Frontal cortex (tissue), 2 donors: ENCODE measurements around a stretch of chr9.

DNA sequence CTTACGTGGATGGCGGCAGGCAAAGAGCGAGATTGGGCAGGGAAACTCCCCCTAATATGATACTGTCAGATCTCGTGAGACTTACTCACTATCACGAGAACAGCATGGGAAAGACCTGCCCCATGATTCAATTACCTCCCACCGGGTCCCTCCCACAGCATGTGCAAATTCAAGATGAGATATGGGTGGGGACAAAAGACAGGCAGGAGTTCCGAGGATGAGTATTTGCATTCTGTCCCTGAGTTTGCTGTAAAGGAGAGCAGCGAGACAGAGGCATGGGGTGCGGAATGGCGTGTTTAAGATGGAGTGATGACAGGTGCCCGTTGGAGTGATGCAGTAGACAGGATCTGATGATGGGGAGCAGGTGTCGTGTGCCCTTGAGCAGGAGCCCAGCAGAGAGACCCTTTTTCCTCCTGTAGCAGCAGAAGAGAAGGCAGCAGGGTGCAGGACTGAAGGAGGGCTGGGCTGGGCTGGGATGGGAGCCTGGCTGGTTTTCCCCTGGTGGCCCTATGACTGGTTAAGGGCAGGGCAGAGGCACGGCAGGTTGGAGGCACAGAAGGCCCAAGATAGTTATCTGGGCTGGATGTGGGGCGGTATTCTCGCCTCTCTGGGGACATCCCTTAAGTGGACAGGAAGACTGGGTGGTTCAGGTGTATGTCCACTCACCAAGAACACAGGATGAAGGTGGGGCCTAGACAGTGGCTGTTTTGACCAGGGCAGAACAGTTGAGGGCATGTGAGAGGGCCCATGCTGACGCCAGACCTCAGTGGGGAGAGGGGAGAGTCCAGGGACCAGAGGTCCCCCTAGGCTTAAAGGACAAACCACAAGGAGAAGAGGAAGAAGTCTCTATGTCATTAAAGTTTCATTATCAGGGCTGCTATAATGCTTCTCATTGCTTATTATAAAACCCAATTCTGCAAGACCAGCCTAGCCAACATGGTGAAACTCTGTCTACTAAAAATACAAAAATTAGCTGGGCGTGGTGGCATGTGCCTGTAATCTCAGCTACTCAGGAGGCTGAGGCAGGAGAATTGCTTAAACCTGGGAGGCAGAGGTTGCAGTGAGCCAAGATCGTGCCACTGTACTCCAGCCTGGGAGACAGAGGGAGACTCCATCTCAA, 4.4 kb upstream of the CAMSAP1 start:
- RAMPAGE, long total RNA, result no peak

DNA sequence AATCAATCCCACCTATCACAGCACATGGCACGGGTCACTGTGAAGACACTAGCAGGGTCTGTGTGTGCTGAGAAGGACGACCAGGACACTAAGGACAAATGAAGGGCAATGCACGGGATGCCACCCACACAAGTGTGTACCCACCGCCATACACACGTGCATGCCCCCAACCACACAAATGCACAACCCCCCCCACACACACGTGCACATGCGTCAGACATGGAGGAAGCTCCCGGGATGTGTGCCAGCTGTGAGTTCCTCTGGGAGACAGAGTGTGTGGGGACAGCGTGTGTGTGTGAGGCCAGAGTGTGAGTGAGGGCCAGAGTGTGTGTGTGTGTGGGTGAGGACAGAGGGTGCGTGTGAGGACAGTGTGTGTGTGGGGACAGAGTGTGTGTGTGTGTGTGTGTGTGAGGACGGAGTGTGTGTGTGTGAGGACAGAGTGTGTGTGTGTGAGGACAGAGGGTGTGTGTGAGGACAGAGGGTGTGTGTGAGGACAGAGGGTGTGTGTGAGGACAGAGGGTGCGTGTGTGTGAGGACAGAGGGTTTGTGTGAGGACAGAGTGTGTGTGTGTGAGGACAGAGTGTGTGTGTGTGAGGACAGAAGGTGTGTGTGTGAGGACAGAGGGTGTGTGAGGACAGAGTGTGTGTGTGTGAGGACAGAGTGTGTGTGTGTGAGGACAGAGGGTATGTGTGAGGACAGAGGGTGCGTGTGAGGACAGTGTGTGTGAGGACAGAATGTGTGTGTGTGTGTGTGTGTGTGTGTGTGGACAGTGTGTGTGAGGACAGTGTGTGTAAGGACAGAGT, 62.8 kb upstream of the UBAC1 start:
- RAMPAGE, long total RNA, result no peak

DNA sequence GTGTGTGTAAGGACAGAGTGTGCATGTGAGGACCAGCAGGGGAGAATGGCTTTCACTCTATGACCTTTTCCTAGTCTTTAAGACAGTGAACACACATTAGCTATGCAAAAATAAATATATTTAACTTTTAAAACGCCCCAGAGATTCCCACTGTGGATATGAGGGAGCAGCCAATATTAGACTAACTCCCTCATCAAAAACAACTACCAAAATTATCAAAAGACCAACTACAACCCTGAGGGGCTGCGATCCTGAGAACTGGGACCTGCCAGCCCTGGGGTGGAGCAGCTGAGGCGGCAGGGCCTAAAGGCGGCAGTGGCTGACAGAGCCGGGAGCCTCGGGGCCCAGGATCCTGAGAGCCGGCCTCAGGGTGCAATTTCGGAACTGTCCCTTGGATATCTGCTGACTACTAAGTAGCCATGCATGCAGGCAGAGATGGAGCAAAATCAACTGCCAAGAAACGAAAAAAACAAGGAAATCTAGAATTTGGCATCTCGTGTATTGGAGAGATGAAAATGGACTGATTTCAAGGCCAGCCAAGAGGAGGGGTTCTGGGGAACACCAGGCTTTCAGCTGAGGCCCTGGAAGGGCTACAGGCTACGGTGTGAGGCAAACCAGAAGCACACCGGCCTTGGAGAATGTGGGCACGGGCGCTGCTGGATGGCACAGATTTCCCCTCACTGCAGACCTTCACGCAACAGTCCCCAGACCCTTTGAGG, 63.6 kb upstream of the UBAC1 start:
- RAMPAGE, long total RNA, result no peak

DNA sequence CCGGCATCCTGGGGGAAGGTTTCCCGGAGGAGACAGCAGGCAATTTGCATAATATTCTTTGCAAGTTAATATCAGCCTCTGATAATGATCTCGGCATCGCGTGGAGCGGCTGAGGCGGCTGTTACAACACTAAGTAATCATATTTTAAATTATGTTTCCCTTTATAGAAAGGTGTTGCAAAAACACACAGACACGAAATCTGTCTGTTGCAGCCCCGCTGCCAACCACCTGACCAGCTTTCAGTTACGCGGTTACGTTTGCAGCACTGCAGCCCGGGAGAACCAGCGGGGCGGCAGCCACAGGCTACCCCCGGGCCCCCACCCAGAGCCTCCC, 6.3 kb downstream of the NACC2 start:
- RAMPAGE, long total RNA, result no peak

- RAMPAGE, long total RNA, result no peak
These were observed 3.0 kb downstream of the TMEM250 start for GRCh38 chr9:136115732-136116037.

GRCh38 chr9:136118036-136118743, 485 bp downstream of the TMEM250 start:
- RAMPAGE, long total RNA, result no peak

GRCh38 chr9:136245903-136246431, 355 bp upstream of the QSOX2 start:
- RAMPAGE, long total RNA, result no peak

GRCh38 chr9:136316983-136317539, 10.3 kb upstream of the GPSM1 start:
- RAMPAGE, long total RNA, result no peak

DNA sequence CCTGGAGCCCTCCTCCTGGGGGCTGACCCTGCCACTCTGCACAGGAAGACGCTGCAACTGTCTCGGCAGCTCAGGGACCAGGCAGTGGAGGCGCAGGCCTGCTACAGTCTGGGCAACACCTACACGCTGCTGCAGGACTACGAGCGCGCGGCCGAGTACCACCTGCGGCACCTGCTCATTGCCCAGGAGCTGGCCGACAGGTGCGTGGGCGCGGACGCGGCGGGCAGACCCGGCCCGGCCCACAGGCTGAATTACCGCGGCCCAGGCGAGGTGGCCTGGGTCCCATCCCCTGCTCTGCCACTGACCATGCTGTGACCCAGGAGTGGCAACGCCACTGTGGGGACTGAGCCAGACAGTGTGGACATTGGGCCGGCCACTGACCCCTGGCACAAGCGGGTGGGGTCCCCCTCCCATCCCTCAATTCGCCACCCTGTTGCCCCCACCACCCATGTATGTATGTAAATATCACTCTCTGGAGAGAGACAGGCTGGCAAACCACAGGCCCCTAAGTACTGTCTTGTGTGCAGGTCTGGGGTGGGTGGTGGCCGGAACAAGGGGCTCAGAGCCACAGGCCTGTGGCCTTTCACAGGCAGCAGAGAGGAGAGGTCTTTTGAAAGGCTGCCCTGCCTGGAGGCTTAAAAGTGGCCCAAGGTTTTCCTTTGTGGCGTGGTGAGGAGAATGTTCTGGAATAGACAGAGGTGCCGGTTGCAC, 11.3 kb downstream of the GPSM1 start:
- RAMPAGE, long total RNA, result no peak

DNA sequence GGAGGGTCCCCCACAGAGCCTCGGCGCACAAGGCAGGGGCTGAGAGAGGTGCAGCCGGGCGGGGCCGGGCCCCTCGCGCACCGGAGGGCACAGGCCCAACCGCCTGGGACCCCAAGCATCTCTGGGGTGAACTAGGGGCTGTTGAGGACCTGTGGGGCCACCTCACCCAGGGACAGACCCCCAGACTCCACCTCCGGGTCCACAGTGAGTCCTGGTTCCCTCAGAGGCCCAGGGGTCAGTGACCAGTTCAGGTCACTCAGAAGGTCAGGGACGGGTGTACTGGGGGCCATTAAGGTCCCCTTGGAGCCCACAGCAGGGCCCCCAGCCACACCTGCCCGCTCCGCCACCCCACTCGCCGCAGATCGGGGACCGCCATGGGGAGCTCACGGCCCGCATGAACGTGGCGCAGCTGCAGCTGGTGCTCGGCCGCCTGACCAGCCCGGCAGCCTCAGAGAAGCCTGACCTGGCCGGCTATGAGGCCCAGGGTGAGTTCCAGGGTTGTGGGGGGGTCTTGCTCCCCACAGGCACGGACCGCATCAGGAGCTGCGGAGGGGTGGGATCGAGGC, 13.3 kb downstream of the GPSM1 start:
- RAMPAGE, long total RNA, result no peak

DNA sequence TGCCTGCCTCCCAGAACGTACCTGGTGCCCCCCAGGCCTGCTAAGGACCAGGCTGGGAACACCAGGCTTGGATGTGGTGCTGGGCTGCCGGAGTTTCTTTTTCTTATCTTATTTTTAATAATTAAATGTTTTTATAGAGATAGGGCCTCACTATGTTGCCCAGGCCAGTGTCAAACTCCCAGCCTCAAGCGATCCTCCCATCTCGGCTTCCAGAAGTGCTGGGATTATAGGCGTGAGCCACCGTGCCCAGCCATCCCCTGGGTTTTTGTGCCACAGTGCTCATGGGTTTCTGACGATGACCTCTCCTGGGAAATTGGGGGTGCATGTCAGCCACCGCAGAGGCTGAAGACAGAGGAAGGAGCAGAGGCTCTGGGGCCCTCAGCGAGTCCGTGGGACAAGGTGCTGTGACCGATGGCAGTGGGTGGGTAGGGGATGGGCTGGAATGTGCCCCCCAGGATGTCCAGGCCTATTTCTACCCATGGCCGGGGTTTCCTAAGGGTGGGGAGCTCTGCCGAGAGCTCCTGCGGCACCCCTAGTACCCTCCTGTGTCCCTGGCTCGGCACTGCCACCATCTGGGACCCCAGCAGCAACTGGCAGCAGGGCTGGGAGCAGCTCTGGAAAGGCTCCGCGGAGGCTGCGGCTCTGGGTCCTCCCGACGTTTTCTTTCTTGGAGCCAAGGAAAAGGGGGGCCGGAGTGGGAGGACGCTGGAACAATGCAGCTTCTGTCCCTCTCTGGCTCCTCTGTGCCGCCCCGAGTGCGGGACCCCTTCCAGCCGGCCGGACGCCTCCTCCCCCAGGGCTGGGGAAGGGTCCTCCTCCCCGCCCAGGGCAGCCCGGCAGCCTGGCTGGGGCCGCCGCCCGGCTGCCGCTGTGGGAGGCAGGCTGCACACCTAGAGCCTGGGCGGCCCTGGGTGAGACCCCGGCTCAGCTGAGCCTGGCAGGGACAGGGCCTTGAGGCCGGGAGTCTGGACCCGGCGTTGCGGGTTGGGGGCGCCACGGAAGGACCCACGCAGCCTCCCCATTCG, 14.7 kb downstream of the GPSM1 start:
- RAMPAGE, long total RNA, result no peak

DNA sequence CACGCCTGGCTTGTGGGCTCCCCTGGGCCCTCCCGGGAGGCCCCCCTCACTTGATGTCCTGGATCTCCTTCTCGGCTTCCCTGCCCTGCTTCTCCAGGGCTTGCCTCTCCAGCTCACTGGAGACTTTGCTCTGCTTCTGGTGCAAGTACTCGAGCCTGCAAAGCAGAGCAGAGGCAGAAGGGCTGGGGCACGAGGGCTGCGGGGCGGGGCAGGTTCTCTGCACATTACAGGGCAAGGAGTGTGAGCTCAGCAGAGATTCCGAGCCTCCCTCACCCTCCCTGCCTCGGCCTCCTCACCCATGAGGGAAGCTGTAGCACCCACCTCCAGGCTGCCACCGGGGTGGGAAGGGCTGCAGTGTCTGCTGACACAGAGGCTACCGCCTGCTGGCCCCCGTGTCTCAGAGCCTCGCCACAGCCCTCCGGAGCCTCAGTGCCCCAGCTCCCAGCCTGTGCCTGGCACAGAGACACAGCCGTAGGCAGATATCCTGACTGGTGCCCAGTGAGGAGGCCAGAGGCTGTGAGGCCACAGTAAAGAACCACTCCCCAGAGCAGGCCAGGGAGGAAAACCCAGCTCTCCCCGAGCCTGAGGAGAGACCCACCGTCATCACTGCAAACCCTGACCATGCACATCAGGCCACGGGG, 7.2 kb downstream of the SNAPC4 start:
- RAMPAGE, long total RNA, result no peak

DNA sequence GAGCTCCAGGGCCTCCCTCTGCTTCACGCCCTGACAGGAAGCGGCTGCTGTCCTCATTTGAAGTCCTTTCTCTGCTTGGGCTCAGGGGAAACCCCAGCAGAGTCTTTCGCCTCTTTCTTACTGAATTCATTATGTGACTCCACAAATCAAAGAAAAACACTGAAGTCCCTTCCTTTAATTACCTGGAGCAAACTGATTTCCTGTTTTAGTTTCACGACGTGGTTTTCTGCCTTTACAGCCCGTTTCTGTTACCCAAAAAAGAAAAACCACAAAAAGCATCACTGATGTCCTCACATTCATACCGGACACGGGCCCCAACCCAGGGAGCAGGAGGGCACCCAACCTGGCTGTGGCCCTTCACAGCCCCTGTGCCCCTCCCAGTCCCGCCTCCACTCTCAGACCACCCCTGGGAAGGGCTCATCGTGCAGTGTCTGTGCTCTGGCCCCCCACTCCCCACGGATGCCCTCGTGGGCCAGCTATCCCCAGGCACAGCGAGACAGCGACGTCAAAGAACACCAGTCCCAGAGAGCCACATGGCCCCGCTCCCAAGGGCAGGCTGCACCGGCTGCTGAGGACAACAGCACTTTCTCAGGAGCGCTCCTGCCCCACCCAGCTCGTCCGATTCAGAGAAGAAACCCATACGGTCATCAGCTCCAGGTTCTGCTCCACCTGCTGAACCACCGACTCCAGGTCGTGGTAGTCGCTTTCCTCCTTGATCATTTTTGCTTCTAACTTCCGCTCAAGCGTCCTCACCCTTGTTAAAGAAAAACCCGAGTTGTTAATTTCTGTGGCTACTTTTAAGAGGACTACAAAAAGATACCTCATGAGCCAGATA, 4.7 kb upstream of the SNAPC4 start:
- RAMPAGE, long total RNA, result no peak

DNA sequence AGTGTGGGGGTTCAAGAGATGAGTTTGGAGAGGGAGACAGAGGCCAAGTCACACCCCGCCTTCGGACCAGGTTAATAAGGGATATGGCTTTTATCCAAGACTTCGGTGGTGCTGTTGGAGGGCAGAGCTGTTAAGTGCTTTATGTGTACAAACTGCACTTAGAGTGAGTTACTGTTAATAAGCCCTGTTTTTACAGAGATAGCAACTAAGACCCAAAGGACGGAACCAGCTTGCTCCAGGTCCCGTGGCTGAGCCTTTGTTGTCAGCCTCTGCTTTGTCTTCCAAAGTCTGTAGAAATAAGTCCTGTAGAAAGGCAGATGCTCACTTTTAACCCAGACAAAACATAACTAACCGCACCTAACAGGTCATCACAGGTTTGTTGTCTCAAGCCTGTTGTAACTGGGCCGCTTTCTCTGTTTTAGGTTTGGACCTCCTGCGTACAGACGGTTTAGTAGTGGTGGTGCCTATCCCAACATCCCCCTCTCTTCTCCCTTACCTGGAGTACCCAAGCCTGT, 1.2 kb downstream of the PMPCA start:
- RAMPAGE, long total RNA, result no peak

GRCh38 chr9:136476396-136476952, 6.4 kb downstream of the SEC16A start:
- RAMPAGE, long total RNA, result no peak

GRCh38 chr9:136484988-136485337, 2.1 kb upstream of the SEC16A start:
- RAMPAGE, long total RNA, result no peak

- RAMPAGE, long total RNA, result no peak
These were observed 7.3 kb downstream of the NOTCH1 start for GRCh38 chr9:136538347-136539225.

- RAMPAGE, long total RNA, result no peak
These were observed 2.4 kb upstream of the NOTCH1 start for GRCh38 chr9:136548358-136548628.

GRCh38 chr9:136658057-136658987, 4.4 kb upstream of the EGFL7 start:
- RAMPAGE, long total RNA, result no peak

GRCh38 chr9:136704829-136705162, 7.6 kb upstream of the DIPK1B start:
- RAMPAGE, long total RNA, result no peak